Metastatic Breast Carcinoma in the Ovary (tissue), 3 donors: ENCODE results near the gene CD302.

DNA sequence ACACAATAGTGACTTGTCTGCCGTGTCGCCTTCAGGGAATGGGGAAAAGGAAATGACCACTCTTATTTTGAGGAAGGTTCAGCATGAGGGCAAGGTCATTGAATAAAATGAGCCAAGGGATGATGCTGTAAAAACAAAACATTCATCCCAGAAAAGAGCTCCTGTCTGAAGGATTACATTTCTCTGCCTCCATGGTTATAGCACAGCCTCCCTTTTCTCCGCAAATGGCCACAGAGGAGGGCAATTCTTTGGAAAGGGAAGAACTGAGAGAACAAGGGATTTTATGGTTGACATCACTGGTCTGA is 78.8 kb upstream of the DAPL1 start:
- PRO-cap, 3 experiments: no peak in any of the 3 experiments

DNA sequence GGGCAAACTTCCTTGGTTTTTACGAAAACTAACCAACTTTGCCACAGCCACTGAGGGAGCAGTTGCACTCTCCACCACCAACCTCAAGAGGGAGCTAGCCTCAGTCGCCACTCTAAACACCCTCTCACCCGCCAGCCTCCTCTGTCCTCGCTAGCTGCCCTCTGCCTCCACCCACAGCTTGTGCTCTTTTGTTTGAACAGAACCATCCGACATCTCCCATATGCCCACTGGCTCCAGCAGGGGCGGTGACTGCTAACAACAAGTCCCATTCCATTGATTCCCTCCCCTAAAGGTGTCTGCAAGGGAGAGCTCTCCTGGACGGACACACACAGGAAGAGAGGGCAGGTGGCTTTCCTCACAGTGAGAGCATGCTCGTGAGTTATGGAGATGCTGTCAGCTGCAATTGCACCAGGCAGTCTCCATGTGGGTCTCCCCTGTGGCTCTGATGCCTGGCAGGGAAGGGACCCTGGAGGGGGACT is 70.8 kb upstream of the DAPL1 start:
- PRO-cap, 3 experiments: peak in 3 of 3 experiments; most common plus-strand start position 144 of the sequence (in 3); most common minus-strand start position 85 of the sequence (in 1)

DNA sequence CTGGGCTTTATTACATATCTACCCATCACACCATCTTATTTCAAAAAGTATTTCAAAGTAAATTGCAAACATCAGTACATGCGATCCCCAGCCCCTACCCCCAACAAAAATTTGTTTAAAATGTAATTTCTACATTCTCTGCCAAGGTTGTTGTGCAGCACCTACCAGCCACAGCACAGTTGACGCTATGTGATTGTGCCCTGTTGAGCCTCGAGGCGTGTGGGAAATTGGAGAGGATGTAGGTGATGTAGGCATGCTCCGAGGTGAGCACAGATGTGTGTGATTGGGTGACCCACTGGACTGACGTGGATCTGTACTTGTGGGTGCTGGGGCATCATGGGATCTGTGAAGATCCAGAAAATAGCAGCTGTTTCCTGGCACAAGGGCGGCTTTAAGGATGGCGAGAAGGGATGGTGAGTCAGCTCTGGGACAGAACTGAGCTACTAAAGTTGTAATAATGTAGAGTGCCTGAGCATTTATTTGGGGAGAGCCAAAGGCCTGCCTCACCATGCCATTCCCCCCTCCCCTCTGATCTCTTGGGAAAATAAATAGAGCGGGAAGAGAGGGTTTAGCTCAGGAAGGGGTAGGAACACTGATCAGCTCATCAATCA is 30.0 kb downstream of the TANC1 start:
- PRO-cap, 3 experiments: no peak in any of the 3 experiments

GRCh38 chr2:159093609-159093927 is 125.1 kb downstream of the TANC1 start:
- PRO-cap, 3 experiments: no peak in any of the 3 experiments

GRCh38 chr2:159167391-159167931 is 119.0 kb downstream of the WDSUB1 start:
- PRO-cap, 3 experiments: no peak in any of the 3 experiments

GRCh38 chr2:159202535-159203143 is 83.9 kb downstream of the WDSUB1 start:
- PRO-cap, 3 experiments: no peak in any of the 3 experiments

DNA sequence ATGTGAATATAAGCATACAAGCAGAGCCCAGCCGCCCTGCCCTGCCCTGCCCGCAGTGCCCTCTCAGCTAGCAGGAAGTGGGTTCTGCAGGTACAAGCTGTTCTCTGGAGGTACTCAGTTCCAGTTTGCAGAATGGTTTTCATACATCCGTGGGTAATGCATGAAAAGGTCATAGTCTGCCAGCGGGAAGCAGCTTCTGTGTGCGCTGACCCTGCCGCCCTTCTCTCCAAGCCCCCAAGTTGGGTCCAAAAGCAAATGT is 76.6 kb downstream of the WDSUB1 start:
- PRO-cap, 3 experiments: no peak in any of the 3 experiments

- PRO-cap, 3 experiments: no peak in any of the 3 experiments
Measured at GRCh38 chr2:159513397-159514635, 102.5 kb downstream of the BAZ2B start.

- PRO-cap, 3 experiments: no peak in any of the 3 experiments
Measured at GRCh38 chr2:159612677-159613066, 3.7 kb downstream of the BAZ2B start.

DNA sequence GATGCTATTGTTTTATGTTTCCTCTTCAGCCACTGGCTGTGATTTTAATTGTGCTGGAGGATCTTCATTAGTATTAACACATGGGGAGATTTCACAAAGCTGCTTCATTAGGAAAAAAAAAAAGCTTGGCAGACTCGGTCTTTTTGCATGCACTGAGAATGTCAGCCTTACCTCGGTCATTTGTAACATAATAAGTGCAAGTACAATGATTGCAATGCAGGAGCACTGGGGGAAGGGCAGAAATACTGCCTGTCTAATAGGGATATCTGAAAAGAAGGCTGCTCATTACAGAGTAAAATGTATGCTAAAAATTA is 1.3 kb upstream of the BAZ2B start:
- PRO-cap, 3 experiments: peak in 1 of 3 experiments; most common minus-strand start position 182 of the sequence (in 1)

- PRO-cap, 3 experiments: no peak in any of the 3 experiments
Measured at GRCh38 chr2:159738468-159738854, 26.2 kb downstream of the MARCHF7 start.

DNA sequence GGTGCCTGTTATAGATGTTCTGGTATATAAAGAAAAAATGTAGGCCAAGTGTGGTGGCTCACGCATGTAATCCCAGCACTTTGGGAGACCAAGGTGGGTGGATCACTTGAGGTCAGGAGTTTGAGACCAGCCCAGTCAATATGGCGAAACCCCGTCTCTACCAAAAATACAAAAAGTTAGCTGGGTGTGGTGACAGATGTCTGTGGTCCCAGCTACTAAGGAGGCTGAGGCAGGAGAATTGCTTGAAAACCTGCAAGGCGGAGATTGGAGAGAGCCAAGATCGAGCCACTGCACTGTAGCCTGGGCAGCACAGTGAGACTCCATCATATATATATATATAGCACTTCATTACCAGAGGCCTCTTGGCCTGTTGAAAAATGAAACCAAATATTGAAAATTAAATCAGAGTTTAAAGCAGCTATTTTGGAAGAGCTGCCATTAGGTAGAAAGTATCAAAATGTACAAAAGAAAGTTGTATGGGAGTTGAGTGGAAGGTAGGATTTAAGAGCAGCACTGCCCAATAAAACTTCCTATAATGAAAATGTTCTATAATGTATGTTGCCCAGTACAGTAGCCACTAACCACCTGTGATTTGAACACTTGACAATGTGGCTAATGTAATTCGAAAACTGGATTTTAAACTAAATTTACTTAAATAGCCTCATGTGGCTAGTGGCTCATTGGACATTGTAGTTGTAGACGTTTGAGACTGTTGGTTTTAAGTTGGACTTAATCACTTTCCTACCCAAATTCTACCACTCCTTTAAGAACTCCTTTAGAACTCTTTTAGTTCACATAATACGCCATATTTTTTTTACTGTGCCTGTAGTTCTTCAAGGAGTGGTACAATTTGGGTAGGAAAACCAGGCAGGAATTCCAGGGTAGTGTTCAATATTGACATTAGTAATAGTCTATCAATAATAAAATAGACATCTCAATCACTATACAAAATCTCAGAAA is 28.4 kb downstream of the CD302 start:
- PRO-cap, 3 experiments: no peak in any of the 3 experiments

GRCh38 chr2:159797335-159798635 is at the start of gene CD302:
CD302 (minus strand) TSS chr2:159798208.
- PRO-cap, 3 experiments: peak in 3 of 3 experiments; most common plus-strand start chr2:159798145 (in 2); most common minus-strand start chr2:159798208 (in 3)

GRCh38 chr2:160315445-160315811 is 115.4 kb upstream of the ITGB6 start:
- PRO-cap, 3 experiments: no peak in any of the 3 experiments

DNA sequence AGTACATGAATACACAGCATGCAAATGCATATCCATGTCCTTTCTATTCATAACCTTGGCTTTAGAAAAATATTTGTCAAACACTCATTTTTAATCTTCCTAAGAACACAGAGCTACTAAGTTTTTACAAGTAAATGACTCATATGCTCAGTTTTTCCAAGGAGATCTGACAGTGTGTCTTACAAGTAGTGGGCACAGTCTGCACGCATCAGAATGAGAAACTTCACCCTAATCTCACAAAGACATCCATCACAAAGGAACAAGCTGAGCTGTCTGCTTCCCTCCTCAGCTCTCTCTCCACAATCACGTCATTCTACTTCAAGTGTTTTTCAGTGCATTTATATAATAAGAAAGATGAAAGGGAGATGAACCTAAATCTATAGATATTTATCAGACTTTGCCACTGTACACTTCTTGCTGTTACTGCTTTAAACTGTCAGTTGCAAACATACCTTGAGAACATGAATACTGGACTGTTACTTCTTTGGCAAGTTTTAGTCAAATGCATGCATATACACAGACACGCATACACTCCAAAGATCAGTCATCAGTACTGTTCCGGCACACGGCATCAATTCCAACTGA is 75.8 kb downstream of the RBMS1 start:
- PRO-cap, 3 experiments: no peak in any of the 3 experiments

DNA sequence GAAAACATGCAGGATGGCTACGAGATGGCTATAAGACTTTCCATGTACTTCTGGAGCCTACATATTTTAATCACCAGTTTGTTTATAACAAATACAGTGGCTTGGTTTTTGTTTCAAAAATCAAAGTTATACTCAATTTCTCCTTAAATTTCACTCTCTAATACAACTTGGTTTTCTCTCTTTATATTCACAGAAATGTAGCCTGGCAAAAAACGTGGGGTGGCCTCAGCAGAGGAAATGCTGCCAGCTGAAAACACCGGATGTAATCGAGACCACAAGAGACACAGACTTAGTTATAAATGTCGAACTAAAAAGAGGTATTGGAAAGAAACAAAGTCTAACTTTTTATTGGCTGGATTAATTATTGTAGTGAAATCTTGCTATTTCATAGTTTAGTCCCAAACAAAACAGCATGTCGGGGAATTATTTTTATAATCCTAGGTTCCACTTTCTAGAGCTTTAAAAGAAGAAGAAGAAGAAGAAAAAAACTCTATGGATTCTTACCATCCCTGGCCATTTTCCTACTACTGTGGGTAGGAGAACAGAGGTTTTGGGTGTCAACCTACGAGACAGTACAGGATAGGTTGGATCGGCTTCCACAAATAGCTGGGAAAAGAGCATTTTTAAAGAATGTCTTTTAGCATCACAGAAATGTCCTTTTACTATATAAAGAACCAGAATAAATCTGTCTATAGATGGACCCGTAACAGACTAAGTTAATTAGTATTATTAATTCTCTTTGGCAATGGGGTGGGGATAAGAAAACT is 65.4 kb downstream of the RBMS1 start:
- PRO-cap, 3 experiments: no peak in any of the 3 experiments

DNA sequence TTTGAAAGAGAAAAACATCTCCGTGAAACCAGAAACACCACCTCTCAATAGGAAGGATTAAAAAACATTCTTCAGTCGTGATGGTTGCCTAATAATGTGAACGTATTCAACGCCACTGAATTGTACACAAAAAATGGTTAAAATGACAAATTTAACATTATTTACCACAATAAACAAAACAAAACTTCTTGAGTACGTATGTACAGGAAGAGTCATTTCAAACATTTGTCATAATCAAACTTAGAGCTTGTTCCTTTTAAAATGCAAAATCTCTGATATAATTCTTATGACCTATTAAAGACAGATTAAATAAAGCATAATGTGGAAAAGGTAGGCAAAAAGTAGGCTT is 19.2 kb downstream of the RBMS1 start:
- PRO-cap, 3 experiments: no peak in any of the 3 experiments

GRCh38 chr2:160952320-160952930 is 207.8 kb upstream of the TANK start:
- PRO-cap, 3 experiments: no peak in any of the 3 experiments

- PRO-cap, 3 experiments: peak in 3 of 3 experiments; most common plus-strand start chr2:161136907 (in 2)
Measured at GRCh38 chr2:161136451-161137375, 23.5 kb upstream of the TANK start.

- PRO-cap, 3 experiments: peak in 1 of 3 experiments; most common plus-strand start chr2:161139844 (in 1); most common minus-strand start chr2:161139702 (in 1)
Measured at GRCh38 chr2:161139448-161139994, 20.7 kb upstream of the TANK start.